H9 (cell line): ENCODE results near the genes BHLHA15 and BUD31.

GRCh38 chr7:97772415-97772814 is 40.5 kb downstream of the TAC1 start:
- PRO-cap, result no peak

DNA sequence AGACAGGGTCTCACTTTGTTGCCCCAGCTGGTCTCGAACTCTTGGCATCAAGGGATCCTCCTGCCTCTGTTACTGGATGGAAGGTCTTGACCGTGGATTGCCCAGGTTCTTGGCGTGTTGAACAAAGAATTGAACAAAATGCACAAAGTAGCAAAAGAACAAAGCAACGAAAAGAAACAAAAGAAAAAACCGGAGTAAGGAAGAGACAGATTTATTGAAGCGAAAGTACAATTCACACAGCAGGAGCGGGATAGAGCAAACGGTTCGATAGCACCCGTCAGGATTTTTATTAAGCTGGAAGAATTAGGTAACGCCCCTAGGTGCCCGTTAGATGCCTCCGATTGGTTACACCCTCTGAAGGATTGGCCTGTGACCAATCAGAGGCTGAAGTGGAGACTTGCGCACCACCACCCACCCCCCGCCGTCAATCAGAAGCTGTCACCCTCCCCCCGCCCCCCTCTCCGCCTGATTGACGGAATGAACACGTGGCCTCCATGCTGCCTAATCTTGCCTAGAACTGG is 16.9 kb downstream of the OCM2 start:
- PRO-cap, result unidirectional peak, minus-strand start at position 231 of the sequence; unidirectional peak, minus-strand start at position 261 of the sequence; unidirectional peak, minus-strand start at position 291 of the sequence

- PRO-cap, result no peak
Measured at GRCh38 chr7:98119081-98119867, 12.6 kb downstream of the LMTK2 start.

DNA sequence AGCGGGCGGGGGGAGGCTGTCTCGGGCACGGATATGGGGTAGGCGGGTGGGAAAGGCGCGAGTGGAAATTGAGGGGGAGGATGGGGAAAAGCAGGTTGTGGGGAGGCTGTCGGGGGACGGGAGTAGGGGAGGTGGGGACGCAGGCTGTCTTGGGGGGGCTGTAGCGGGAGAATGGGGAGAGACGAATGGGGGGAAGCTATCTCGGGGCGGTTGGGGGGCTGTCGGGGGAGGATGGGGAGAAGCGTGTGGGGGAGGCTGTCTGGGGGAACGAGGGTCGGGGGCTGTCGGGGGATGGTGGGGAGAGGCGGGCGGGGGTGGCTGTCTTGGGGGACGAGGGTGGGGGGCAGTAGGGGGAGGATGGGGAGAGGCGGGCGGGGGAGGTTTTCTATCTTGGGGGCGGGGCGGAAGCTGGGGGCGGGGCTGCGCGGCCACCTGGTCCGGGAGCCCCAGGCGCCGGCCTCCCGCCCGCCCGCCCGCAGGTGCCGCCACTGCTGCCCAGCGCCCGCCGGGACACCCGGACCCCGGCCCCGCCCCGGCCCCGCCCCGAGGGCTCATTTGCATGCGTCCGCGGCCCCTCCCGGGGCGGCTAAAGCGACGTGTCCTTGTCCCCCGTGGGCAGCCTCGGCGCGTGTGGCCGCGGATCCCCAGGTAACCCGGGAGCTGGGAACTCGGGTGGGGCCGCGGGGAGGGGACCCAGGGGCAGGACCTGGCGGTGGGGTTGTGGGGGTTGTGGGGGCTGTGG is at the start of gene BHLHA15:
Gene BHLHA15, plus strand, starts transcription at position 589 of the 742 bp plus-strand sequence.
- PRO-cap, result bidirectional peak, plus-strand start at position 589 of the sequence, minus-strand start at position 481 of the sequence

- PRO-cap, result no peak
Measured at GRCh38 chr7:98228013-98228275, 16.7 kb downstream of the BHLHA15 start.

DNA sequence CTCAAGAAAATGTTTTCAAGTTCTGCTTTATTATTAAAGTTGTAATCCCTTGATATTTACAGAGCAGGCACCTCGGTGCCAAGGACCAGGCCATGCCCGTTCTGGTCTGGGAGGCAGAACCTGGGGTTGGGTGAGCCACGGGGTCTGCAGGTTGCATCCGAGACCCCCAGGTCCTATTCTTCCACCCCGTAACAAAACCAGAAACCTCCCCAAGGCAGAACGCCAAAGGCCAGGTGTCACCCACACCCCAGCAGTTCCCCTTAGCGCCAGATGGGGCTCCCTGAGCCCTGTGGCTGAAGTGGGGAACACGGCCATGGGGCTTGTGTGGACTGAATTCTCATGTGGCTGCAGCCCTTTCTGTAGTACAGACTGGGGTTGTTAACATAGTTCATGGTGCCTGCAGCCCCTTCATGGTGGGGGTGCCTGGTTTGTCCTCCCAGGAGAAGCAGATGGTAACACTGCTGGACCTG is 10.2 kb downstream of the BRI3 start:
- PRO-cap, result no peak

GRCh38 chr7:98296755-98297498 is 15.4 kb downstream of the BRI3 start:
- PRO-cap, result no peak

DNA sequence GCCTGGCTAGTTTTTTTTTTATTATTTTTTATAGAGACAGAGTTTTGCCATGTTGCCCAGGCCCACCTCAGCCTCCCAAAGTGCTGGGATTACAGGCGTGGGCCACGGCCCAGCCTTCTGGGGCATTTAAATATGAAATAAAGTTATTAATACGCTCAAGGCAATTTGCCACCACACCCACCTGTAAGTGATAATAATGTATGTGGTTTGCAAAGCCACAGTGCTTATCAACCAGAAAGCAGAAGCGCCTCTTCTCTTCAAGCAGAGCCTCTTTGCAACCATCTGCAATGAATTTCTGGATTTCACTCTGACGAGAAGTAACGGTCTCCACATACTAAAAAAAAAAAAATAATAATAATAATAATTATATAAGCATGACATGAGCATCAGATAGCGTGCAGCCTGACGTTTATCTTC is 33.8 kb downstream of the BRI3 start:
- PRO-cap, result no peak

GRCh38 chr7:98387764-98388185 is 13.1 kb downstream of the BAIAP2L1 start:
- PRO-cap, result no peak

- PRO-cap, result no peak
Measured at GRCh38 chr7:98398509-98399564, 2.1 kb downstream of the BAIAP2L1 start.

DNA sequence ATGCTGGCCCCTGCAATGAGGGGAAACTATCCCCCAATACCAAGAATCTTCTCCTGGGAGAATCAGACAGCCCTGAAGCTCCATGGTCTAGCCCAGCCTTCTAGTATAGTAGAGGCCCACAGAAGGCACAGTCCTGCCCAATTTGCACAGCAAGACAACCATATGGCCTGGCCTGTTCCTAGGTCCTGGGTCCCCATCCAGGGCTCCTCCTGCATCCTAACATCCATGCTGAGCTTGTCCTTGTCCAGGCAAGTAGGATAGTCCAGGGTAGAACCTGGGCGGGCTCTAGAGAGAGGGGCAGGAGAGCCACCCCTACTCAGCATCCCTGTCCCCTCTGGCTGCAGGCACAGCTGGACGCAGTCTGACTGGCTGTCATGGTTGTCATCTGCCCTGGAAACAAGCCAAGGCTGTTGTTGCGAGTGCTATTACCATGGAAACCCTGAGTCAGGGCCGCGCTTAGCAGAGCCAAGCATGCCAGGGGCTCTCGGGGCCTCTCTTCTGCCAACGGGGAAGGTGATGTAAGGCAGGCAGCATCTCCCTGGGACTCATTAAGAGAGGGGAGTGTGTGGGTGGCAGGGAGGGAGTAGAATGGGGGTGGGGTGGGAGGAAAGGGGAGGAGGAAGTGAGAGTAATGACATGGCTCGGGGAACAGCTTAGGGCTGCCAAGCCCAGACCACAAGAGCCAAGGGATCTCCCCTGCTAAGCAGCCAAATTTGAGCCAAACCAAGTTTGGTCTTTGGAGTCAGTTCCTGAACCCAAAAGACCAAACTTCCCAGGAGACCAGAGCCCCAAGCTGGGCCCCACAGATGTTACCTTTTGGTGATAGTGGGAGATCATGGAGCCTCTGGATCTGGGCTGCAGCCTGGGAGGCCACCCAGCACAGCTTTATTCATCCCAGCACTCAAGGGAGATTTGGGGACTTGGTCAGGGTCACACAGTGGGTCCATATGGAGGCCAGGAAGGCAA is 67.7 kb downstream of the TMEM130 start:
- PRO-cap, result no peak

DNA sequence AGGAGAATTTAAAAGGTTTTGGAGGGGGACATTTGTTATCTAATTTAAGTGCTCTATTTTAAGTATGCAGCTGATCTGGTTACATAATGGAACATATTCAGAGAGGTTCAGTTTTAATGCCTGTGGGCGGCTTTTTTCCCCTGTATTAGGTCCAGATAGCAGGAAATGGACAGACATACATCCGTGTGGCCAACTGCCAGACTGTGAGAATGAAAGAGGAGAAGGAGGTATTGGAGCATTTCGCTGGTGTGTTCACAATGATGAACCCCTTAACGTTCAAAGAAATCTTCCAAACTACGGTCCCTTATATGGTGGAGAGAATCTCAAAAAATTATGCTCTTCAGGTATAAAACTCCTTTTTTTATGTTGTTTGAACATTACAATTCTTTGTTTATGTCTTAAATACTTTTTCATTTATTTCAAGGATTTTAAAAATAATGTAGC is 32.6 kb downstream of the TRRAP start:
- PRO-cap, result no peak

DNA sequence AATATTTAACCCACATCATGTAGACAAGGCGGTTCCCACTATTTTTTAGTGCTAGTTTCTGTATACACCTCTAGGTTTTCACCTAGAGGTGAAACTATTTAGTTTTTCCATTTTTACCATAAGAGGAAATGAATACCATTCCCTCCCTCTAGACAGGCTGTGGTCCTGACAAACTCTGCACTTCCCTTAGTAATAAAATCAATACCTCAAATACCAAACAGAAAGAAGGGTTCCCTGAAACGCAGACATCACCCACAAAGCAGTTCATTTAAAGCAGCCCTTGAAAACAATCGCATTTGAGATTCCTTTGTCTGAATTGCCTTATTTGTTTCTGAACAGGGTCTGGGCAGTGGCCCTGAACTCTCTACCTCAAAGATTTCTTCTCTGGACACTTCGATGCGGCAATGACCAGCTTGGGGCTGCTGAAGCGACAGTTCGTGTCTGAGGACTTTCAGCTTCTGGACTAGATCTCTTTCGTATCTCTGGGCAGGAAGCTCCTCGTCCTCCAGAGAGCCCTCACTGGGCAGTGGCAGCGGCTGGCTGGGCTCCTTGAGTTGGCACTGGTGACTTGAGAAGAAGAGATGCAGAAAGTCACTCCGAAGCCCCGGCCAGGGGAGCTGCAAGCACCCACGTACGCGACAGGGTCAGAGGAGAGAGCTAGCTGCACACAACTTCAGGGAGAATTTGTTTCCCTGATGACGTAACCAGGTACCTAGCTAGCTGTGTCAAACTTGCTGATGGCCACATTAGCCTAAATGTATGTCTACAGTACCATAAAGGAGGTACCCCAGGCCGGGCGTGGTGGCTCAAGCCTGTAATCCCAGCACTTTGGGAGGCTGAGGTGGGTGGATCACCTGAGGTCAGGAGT is 96.4 kb downstream of the SMURF1 start:
- PRO-cap, result no peak

DNA sequence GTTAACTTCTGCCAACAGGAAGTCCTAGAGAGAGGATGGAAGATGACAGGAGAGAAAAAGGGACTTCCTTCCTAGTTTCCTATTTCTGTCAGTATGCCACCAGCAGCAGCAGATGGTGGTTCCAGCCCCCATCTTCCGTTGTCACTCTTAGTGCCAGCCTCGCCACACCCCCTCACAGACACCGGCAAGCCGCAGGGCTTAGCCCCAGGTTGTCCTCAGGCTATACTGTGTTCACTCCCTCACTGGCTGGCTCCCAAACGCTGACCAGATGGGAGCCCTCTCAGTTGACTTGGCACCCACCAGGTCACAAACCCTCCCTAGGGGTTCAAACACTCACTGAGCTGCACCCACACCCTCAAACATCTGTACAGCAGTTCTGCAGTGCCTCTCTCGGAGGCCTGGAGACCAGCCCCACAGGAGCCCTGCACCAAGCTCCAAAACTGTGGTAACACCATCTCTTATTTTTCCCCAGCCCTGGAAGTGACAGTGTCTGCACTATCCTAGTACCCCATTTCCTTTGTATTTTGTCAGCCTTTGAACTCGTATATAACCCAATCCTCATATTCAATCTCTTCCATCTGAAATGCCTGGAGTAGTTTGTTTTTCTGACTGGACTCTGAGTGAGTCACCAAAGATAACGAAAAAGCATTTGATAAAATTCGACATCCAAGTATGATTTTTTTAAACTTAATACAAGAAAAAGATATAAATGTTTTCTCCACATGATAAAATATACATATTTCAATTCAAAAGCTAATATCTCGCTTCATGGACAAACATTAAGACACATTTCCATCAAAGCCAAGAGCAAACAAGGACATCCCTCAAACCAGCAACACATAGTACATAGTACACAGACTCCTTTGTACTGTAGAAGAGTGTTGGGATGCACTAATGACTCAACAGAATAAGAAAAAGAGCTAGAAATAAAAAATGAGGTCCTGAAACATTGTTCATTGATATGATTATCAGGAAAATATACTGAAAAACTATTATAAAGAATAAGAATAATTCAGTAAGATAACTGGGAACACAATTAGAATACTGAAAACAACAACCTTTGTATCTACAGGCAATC is 34.5 kb downstream of the SMURF1 start:
- PRO-cap, result no peak

- PRO-cap, result no peak
Measured at GRCh38 chr7:99121495-99121985, 22.4 kb downstream of the SMURF1 start.

DNA sequence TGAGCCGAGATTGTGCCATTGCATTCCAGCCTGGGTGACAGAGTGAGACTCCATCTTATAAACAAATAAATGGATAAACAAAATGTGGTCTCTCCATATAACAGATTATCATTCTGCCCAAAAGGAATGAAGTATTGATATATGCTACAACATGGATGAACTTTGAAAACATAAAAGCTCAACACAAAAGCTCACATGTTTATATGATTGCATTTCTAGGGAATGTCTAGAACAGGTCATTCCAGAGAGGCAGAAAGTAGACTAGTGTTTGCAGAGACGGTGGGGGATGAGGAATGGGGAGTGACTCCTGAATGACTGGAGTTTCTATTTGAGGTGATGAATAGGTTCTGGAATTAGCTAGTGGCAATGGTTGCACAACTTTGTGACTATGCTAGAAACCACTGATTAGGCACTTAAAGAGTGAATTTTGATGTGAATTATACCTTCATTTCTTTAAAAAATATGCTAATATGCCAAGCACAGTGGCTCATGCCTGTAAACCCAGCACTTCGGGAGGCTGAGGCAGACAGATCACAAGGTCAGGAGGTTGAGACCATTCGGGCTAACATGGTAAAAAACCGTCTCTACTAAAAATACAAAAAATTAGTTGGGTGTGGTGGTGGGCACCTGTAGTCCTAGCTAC is 6.9 kb downstream of the KPNA7 start:
- PRO-cap, result no peak

GRCh38 chr7:99379787-99380936 is 5.6 kb downstream of the ARPC1B start:
- PRO-cap, result no peak

DNA sequence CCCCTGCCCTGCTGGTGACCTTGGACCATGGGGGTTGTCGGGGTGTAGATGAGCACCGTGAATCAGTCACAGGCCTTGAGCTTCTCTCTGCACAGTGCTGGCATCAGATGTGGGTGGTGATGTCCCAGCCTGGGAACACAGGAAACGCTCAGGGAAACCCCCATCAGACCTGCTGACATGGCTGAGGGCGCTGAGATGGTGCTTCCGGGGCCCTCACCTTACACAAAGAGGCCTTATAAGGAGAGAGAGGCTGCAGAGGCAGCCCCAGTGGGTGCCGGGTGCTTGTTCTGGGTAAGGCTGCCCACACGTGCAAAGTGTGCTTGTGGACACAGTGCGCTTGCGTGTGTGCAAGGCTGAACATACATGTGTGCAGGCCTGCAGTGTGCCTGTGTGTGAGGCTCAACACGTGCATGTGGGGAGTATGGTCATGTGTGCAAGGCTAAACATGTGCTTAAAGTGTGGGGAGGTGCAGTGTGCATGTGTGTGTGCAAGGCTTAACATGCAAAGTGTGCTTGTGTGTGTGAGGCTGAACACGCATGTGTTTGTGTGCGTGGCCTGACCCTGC is 6.5 kb downstream of the ARPC1B start:
- PRO-cap, result no peak

DNA sequence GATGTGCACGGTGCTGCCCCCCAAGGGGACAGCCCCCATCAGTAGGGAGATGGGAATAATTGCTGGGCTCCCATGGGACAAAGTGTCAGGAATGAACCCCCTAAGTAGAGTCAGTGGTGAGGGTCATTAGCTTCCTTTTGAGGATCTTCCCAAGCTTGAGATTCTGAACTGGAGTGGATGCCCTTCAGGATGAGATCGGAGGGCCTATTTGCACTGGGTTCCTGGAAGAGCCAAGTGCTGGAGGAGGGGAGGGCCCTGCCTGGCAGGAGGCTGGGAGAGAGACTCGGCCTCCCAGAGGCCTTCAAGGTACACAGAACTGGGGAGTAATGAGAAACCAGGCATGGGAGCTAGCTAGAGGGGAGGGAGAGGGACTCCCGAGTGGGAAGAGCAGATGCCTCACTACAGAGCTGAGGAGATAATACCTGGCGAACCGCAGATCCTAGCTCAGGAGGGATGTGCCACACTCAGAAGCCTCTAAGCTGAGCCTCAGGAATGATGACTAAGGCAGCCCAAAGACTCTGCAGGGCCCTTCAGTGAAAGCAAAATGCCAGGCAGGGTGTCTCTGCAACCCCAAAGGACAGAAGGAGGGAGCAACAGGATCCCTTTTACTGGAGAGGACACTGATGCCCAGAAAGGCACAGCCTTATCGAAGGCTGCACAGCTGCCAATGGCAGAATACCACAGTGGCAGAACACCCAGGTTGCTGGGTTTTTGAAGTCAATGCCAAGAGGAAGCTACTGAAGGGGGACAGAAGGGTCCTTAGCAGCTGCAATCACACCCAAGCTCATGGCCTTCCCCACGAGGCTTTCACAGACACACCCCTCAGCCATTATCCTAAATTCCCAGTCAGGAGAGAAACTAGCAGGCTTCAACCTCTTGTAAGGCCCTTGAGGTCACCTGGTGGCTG is 9.3 kb downstream of the PDAP1 start:
- PRO-cap, result no peak

- PRO-cap, result bidirectional peak, plus-strand start at chr7:99408658, minus-strand start at chr7:99408594; bidirectional peak, plus-strand start at chr7:99408969, minus-strand start at chr7:99408826; bidirectional peak, plus-strand start at chr7:99409222, minus-strand start at chr7:99409207
Measured at GRCh38 chr7:99408511-99409305, at the start of gene BUD31. BUD31 (plus strand) TSS chr7:99408969.